Progenitor cell of endocrine pancreas (in vitro differentiated cells): Measurements from ENCODE around the genes COQ8A and CDC42BPA.

DNA sequence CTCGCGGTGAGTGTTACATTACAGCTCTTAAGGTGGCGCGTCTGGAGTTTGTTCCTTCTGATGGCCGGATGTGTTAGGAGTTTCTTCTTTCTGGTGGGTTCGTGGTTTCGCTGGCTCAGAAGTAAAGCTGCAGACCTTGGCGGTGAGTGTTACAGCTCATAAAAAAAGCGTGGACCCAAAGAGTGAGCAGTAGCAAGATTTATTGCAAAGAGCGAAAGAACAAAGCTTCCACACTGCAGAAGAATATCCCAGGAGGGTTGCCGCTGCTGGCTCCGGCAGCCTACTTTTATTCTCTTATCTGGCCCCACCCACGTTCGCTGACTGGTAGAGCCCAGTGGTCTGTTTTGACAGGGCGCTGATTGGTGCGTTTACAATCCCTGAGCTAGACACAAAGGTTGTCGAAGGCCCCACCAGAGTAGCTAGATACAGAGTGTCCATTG, 17.8 kb upstream of the PARP1 start:
- PRO-cap, result no peak

- PRO-cap, result no peak
Observed at GRCh38 chr1:226549533-226550320, 1.2 kb downstream of the STUM start.

DNA sequence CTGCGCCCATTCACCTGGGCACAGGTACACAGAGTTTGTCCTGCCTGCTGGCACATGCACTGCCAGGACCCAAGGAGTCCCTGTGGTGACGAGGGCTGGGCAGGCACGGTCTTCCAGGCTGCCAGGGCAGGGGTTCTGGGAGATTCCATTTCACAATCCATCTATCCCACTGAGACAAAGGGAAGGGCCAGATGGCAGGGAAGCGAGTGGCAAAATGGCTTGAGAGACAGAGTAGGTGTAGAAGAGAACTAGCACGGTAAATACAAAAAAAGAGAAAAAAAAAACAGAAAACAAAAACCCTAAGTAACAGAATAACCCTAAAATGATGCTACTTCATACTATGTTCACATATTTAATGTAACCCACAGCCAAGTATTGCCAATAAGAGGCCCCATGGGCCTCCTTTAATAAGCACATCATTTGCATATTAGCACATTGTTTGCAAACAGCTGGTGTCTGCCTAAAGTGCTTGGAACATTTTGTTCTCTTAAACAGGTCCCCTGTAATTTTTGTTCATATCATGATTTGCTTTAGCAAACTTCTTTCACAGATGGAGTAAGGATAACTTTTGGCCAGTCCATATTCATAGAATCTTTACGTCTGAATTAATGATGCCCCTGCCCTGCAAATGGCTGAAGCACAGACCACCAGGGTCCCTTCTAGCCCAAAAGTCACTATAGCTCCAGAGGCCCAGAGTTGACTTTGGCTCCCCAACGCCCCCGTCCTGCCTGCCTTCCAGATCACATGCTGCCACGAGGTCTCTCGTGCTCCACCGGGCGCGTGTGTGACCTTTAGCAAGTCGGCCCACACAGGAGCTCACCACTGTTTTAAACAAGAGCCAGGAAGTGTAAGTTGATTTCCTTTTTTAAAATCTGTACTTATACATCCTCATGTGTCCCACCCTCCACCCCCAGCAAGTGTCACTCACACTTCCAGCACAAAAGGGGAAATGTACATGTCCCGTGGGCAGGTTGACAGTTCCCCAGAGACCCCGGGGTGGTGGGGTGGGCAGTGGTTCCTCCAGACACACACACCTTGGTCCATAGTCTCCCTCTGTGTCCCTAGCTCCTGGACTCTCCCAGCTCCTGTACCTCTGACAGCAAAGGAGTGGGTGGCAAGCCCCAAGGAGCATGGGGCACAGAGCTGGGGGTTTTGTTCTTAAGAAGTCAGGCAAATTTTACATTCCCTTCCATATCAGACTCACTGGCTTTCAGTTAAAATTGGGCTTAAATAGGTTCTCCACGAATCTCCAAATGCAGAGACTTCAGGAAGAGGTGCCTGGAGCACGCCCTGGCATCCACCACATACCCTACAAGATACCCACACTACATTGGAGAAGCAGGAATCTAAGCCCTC, 84.2 kb downstream of the STUM start:
- PRO-cap, result no peak

- PRO-cap, result no peak
Observed at GRCh38 chr1:226647141-226647647, 91.9 kb downstream of the ITPKB start.

- PRO-cap, result no peak
Observed at GRCh38 chr1:226674526-226675876, 64.1 kb downstream of the ITPKB start.

DNA sequence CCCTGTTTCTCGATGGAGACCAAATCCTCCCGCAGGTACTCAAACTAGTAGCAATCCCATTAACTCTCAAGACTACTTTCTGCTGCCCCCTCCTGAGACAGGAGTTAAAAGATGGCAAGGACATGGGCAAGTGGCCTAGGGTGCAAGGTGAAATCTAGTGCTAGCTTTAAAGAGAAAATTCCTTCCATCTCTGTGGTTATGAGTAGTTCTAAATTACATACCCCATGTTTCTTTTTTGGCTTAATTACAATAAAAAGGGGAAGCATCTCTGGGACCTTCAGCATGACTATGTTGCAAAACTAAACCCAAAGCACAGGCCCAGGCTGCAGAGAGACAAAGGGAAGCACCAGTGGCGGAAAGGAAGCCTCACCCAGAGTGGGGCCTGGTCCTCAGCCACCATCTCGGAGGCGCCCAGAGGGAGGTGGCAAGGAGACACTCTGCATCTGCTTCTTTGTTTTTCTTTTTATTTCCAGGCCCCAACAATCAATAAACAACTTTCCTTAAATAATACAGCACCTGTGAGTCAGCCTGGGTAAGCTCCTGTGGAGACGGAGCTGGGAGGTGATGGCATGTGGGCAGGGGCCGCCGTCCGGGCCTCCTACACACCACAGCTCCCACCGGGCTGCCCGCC, 21.8 kb downstream of the ITPKB start:
- PRO-cap, result no peak

GRCh38 chr1:226737089-226738098, 1.7 kb downstream of the ITPKB start:
- PRO-cap, result unidirectional peak, plus-strand start at chr1:226737932

DNA sequence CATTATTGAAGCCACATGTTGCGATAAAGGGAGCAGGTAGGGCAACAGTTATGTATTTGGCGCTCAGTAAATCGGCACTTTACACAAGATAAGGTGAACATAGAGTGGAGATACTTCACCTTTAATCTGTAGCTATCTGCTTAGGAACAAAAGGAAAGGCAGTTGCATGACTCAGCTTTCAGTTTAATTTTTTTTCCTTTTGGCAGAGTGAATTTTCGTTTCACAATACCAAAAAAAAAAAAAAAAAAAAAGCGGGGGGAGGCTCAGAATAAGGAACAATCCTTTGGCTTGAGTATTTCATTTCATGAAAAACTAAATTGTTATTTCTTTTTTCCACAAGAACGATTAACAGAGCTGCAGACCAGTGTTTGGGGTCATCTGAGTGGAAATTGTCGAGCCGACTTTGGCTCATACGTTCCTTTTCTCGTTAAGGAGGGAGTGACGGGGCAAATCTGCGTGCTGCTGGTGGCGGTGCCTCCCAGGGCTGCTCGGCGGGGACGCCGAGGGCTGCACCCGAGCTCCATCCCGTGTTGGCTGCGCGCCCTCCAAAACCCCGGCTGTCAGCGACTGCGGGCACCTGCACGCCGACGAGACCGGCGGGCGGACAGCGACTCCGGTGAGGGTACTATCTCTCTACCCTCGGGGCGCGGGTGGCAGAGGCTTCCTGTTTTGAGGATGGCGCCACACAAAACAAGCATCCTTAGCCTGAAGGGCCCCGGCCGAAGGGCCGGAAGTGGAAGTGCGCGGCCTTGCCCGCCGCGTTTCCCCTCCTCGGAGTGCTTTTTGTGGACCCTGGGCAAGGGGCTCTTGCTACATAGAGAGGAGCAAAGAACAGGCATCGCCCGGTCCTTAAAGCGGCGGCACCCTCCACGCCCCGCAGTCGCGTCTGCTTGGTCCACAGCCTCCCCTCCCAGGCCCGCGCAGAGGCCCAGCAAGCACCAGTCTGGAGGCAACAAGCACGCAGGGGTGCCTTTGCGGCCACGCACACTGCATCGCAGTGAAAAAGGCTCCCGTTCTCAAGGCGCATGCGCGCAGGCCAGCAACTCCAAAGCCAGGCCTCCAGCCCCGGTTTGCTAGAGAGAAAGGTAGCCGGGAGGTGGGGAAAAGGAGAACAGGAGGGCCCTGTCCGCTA, 752 bp upstream of the COQ8A start:
- PRO-cap, result bidirectional peak, plus-strand start at position 457 of the sequence, minus-strand start at position 443 of the sequence; bidirectional peak, plus-strand start at position 576 of the sequence, minus-strand start at position 562 of the sequence; bidirectional peak, plus-strand start outside the sequence, minus-strand start at position 888 of the sequence

DNA sequence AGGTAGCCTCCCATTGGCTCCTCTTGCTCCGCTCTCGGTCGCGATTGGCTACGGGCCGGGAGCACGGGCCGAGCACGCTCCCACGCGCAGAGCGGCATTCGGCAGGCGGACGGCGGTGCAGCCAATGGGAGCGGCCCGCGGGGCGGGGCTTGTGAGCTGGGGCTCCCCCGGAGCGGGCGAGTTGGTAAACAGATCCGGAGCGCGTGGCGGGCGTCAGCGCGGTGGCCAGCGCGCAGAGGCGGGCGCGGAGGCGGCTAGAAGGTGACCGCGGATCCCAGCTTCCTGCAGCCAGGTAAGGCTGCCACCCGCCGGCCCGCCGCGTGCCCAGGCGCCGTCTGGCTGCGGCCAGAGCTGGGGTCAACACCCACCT, at the start of gene COQ8A:
Gene COQ8A (plus strand): TSS at position 187 of the 370 bp plus-strand sequence.
- PRO-cap, result bidirectional peak, plus-strand start at position 191 of the sequence, minus-strand start outside the sequence

GRCh38 chr1:226941799-226942340, 1.8 kb downstream of the COQ8A start:
- PRO-cap, result no peak

DNA sequence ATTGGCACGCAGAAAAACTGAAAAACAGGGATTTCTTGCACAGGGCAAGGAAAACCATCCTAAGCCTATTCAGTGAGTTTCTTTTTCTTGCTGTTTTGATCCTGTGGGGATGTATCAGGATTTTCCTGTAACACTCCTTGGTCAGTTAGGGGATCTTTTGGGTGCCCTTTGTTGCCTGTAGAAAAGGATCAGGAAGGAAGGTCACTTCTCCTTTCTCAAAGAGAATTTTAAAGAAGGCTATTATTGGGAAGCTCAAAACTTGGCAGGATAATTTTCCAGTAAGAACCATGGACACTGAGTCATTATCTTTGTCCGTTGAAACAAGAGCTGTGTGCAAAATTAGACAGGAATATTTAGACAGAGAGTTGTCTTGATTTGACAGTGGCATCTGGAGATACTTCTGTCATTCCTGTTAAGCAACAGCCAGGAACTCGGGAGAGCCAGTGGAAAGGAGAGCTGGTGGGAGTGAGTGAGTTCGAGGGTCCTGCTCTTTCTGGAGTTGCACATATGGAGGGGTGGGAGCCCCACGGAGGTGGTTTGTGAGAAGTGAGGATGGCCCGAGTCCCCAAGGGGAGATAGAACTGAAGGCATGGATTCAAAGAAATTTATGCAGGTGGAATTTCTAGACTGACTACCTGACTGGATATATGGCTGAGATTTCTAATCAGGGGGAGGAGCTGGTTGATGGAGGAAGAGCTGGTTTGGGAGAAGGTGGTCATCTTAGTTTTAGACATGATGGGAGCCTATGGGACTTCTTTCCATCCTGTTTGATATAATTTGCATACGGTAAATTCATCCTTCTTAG, 3.0 kb downstream of the COQ8A start:
- PRO-cap, result no peak

DNA sequence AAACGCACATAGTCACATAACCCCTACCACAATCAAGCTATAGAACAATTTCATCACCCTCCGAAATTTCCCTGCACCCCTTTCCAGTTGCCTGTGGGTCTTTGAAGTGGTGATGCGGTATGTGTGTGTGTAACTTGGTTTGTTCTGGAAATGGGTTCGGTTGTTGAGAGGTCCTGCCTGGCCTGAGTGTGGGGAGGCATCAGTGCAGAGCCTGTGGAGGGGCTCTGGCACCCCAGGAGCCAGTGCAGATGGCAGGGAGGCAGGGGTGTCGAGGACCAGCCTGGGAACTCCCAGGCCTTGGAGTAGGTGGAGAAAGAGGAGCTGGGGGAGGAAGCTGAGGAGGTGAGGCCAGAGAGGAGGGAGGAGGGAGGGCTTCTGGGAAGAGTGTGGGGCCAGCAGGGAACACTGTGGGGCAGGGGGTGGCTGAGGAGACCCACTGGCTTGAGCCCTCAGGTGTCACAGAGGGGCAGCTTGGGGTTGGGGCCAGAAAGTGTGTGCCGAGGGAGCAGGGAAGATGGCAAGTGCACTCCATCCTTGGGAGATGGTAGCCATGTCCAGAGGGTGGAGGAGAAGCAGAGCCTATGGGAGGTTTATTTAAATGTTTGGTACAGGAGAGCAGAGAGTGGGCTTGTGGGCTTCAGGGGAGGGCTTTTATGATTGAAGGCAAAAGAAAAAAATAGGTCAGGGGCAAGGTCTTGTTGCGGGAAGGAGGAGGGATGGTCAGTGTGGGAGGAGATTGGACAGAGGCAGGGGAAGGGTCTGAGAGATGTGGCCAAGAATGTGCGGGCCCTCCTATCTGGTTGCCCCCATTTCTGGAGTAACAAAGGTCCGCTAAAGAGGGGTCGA, 3.9 kb downstream of the COQ8A start:
- PRO-cap, result no peak

DNA sequence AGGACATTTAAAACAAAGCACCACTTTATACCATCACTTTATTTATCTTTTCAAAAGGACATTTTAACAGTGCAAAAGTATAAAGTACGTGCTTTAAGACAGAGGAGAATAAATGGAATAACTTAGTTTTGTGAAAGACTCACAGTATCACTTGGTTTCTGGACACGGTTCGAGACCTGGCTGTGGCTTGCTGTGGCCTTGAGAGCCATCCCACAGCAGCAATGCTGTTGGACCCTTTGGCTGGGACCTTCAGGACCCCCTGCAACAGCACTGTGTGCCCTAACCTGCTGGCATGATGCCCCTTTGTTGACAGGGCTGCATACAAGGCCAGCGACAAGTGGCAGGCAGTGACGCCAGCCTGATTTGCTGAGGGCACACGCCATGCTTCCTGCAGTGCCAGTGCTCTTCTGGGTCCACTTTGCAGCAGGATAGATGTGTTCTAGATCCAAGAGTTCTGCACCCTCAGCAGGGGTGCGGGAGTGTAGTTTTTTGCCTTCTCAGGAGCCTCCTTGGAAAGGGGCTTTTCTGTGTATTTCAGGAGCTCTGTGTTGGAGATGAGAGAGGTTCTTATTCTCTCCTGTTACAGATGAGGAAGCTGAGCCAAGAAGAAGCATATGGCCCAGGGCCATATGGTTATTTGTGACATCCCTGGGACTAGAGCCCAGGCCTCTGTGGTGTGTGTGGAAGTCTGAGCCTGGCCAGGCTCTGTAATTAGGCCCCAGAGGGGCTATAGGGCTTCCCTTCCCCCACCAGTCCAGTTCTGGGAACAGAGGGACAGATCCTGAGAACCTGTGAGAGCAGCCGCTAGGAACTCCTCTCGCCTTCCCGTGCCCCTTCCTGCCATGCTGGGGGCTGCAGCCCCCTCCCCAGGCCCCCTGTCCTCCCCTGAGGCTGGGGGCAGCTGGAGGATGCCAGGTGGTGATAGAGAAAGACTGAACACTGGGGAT, 33.0 kb downstream of the COQ8A start:
- PRO-cap, result no peak

DNA sequence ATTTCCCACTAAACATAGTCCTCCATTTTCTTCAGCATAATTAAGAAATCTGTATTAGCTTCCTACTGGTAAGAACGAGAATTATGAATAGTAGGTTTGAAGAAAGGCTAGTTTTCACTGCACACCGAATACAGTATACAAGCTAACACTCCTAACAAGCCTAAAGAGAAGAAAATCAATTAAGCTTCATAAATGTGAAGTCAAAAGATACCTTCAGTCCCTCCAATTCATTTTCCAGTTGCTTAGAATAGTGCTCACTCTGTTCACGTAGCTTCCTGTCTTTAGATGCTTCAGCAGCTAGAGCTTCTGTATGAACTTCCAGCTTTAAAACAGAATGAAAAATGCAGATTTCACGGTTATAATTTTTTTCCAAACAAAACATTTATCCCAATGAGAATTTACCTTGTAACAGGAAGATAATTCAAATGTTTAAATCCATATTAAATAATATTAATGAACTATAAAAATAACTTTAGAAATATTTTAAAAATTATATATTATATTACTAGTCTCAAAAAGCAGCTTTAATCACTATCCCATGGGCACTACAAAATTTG, 172.1 kb downstream of the COQ8A start:
- PRO-cap, result no peak

- PRO-cap, result no peak
Observed at GRCh38 chr1:227285498-227286253, 32.6 kb downstream of the CDC42BPA start.

DNA sequence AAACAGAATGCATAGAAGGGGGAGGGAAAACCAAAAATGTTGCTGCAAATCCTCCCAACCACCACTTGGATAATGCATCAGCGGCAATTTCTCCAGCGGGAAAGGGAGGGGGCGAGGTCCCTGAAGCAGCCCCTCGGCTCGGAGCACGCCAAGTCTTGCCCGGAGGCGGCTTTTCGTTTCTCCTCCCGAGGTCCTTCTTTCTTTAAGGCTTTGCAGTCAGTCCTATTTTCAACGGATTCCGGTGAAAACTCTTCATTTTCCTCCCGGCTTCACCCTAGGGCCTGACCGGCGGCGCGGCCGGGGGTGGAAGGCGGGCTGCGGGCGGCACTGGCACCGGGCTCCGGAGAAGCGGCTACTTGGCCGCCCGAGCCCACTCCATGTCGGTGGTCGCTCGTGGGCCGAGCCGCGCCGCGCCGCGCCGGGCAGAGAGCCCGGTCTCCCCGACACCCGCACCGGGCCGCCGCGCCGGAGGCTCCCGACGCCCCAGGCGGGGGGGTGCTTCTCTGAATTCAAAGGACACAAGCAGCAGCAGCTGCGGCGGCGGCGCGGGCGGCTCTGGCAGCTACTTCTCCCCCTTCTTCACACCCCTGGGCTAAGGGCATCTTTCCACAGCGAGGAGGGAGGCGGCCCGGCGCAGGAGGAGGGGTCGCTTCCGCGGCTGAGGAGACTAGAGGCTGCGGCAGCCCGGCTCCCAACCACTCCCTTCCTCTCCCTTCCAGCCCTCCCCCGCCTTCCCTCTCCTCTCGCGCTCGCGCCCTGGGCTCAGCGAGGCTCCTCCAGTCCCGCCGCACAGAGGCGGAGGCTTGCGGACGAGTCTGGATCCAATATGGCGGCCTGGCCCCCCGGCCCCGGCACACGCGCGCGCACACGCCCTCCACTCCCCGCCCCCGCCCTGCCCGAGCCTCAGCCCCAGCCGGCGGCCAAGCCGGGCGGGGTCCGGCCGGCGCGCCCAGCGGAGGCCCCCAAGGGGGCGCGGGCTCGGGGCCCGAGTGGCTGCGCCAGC, at the start of gene CDC42BPA:
Gene CDC42BPA (minus strand): TSS at position 828 of the 1,003 bp plus-strand sequence.
- PRO-cap, result bidirectional peak, plus-strand start at position 790 of the sequence, minus-strand start at position 828 of the sequence

- PRO-cap, result unidirectional peak, plus-strand start at chr1:227542027; bidirectional peak, plus-strand start at chr1:227542819, minus-strand start at chr1:227542648
Observed at GRCh38 chr1:227541893-227543108, 21.1 kb upstream of the ZNF678 start.

DNA sequence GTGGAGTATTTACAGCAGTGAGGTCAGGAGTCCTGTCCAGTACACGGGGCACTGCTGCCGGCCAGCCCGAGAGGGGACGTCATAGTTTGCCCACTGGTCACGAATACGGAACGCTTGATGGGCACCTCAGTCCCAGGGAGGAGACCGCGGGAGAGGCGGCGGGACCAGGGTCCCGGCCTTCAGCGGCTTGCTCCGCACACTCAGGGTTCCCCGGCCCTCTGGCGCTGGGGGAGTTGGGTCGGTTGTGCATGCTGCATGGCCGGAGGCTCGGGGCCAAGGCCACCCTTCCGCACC, 28.8 kb upstream of the PRSS38 start:
- PRO-cap, result no peak

DNA sequence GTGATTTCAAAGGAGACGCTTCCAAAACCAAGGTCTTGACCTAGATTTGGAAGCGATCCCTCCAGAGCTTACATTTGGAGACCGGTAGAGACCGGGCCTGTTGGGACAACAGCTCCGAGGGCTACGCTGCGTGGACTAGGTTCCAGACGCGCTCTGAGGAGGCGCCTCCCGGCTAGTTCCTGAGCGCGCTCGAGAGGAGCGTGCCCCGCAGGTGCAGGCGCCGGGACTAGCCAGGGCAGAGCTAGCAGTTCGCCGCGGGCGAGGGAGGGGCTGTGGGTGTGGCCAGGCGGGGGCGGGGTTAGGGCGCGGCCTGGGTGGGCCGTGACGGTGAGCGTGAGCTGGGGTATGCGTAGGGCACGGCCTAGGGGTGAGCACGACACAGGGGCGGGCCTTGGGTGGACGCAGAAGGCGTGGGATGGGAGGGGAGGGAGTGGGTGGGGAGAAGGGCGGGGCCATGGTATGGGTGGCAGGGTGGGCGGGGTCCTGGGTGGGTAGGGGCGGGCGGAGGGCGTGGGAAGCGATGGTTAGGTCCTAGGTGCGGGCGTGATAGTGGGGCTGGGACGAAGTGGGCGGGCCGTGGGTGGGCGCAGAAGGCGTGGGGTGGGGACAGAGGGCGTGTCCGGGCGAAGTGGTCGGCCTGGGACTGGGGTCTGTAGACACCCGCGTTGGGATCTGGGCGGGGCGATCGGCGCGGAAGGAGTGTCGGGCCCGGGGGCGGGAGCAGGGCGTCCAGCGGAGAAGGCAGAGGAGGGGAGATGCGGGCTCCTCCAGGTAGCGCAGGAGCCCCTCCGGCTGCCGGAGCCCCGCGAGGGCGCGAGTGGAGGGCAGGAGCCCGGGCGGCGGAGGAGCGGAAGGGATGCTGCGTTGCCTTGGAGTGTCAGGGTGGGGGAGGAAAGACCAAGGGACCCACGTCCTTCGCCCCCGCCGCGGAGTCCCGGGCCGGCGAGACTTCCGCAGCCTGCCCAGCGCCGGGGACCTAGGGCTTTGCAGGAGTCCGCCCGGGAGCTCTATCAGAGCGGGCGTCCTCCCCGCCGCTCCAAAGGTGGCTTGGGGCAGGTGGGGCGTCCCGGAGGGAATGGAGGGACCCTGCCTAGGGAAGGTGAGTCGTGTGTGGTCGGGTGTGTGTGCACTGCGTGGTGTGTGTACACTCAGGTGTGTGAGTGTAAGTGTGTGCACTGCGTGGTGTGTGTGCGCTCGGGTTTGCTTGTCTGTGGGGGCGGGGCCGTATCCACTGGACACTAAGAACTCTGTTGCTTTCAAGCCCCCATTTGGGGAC, 27.2 kb upstream of the PRSS38 start:
- PRO-cap, result bidirectional peak, plus-strand start at position 341 of the sequence, minus-strand start at position 137 of the sequence; bidirectional peak, plus-strand start at position 744 of the sequence, minus-strand start at position 674 of the sequence

DNA sequence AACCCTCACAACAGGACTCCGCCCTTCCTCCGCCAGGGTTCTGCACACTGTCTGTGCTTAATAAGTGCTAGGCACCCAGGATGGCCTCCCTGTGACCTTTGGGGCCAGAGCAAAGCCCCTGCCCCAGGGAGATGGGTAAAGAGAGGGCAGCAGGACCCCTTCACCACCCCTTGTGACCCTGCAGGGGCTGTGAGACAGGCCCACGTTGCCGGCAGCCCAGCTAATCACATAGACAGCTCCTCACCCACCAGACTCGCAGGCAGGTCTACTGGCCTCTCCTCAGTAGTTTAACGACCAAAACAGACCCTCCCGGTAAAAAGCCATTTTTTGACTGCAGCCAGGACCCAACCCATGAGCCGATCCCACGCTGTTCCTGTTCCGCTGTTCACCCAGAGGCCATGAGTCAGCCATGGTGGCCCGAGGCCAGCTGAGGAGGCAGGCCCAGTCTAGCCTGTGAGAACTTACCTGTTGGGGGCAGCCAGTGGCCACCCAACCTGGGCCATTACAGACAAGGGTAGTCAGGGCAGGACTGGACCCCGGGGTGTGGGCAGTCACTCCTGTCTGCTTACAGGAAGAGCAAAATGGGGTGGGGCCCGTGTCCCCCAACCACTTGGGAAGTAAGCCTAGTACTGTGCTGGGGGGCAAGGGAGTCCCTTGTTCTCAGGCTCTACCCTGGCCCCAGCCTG, 62.1 kb downstream of the WNT9A start:
- PRO-cap, result no peak